ENCODE measurements around a stretch of chr13.

- RRBS, result no CpG with 5 or more reads among the region's 5 CpGs
Observed at GRCh38 chr13:40946174-40947052, 72.7 kb downstream of the ELF1 start.

DNA sequence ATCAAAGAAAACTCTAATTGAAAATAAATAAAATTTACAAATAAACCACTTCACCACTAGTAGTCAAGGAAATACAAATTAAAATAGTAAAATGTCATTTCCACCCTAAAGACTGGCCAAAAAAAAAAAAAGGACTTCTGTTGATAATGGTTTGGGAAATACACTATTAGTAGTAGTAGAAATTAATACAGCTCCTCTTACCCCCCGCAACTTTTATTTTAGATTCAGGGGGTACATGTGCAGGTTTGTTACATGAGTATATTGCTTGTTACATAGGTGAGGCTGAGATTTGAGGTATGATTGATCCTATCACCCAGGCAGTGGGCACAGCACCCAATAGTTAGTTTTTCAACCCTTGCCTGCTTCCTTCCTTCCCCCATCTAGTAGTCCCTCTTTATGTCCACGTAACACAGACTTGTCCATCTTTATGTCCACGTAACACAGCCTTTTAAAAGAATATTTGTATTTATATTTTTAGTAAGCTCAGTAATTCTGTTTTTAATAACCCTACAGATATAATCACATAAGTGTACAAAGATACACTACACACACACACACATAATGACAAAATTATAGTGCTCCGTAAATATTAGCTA is 40.3 kb downstream of the ELF1 start:
- RRBS, result no CpG with 5 or more reads among the region's 4 CpGs

GRCh38 chr13:41018196-41018668 is 884 bp downstream of the ELF1 start:
- RRBS, result no CpG with 5 or more reads among the region's 1 CpG

GRCh38 chr13:41050300-41050483 is 11.1 kb upstream of the WBP4 start:
- RRBS, result no CpG with 5 or more reads among the region's 1 CpG

GRCh38 chr13:41366870-41367877 is 56.1 kb downstream of the NAA16 start:
- RRBS, result no CpG with 5 or more reads among the region's 6 CpGs

GRCh38 chr13:41457696-41458041 is 319 bp downstream of the RGCC start:
- RRBS, result 8% methylated on average over 22 of the region's 37 CpGs

- RRBS, result no CpG with 5 or more reads among the region's 9 CpGs
Observed at GRCh38 chr13:41470208-41471614, 13.4 kb downstream of the RGCC start.

- RRBS, result no CpG with 5 or more reads among the region's 20 CpGs
Observed at GRCh38 chr13:41547063-41548012, 90.0 kb downstream of the RGCC start.

DNA sequence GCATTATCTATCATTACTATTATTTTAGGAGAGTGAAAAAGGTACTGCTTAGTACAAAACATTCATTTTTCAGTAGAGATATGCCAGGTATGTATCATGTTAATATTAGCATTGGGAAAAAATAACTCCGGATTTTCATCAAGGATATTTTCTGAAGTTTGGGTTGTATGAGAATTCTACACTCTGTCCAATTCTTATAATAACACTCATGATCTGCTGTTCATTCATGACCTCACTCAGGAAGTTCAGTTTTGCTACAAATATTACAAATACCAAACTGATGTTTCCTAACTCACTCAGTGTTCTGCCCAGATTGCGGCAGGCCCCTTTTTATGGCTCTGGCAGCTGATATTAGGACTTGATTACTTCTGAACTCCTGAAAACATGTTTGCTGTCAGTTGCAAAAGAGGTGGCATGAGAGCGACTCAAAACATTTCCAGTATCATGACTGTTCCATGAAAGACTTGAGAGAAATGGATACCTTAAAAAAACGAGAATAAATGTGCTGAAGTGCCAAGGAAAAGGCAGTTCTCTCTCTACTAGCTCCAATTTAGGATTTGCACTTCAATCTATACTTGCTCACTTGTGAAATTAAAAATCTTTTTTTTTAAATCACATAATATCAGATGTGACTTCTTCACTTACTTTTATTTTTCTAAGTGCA is 188.0 kb downstream of the RGCC start:
- RRBS, result no CpG with 5 or more reads among the region's 4 CpGs

GRCh38 chr13:41720712-41721905 is 239.8 kb downstream of the VWA8 start:
- RRBS, result no CpG with 5 or more reads among the region's 8 CpGs

- RRBS, result no CpG with 5 or more reads among the region's 3 CpGs
Observed at GRCh38 chr13:41876725-41877213, 84.1 kb downstream of the VWA8 start.

GRCh38 chr13:42047276-42048283 is 868 bp upstream of the DGKH start:
- RRBS, result no CpG with 5 or more reads among the region's 50 CpGs

- RRBS, result no CpG with 5 or more reads among the region's 8 CpGs
Observed at GRCh38 chr13:42219025-42220069, 52.6 kb upstream of the AKAP11 start.

GRCh38 chr13:42325179-42325650 is 53.3 kb downstream of the AKAP11 start:
- RRBS, result no CpG with 5 or more reads among the region's 1 CpG

GRCh38 chr13:43307637-43308369 is 284.4 kb downstream of the DNAJC15 start:
- RRBS, result no CpG with 5 or more reads among the region's 11 CpGs

- RRBS, result no CpG with 5 or more reads among the region's 8 CpGs
Observed at GRCh38 chr13:43805489-43805947, 18.7 kb upstream of the ENOX1 start.

DNA sequence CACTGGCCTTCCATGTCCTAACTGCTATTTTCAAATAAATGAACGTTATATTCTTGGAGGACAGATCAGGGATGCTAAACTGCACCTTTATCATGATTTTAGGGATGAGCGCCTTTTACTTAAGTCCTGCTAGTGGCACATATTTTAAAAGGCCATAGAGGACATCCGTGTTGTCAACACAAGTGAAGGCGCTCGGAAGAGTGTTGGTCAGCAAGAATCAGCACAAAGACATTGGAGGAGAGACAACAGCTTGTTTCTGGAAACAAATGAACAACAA is 943 bp downstream of the CCDC122 start:
- RRBS, result no CpG with 5 or more reads among the region's 5 CpGs

DNA sequence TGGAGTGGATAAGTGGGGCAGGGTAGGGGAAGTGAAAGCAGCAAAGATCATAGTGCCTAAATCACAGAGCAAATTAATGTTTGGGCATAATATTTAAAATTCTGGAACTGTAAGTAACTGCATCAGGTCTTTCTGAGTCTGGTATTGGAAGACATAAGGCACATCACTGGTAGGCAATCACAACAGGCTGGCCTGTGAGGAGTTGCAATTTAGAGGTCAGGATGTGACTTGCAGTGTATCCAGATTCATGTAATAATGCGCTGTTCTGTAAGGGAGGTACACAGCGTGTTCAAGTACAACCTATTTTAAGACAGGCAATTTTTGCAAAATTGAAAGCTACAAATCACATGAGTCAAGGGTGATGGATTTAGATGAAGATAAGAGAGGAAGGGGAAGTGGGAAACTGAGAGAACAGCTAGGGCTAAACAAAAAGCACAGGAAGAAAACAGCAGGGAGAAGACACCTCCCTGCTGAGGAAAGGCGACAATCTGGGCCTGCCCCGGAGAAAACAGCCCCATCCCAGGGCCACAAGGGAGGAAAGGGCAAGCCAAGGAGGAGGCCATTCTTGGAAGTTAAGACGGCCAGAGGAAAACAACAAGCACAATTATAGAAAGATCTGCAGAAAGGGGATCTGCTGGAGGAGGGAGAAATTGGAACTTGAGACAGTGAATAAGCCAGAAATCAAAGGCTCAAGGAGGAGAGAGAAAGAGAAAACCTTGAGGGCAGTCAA is 138.2 kb downstream of the LACC1 start:
- RRBS, result no CpG with 5 or more reads among the region's 5 CpGs

DNA sequence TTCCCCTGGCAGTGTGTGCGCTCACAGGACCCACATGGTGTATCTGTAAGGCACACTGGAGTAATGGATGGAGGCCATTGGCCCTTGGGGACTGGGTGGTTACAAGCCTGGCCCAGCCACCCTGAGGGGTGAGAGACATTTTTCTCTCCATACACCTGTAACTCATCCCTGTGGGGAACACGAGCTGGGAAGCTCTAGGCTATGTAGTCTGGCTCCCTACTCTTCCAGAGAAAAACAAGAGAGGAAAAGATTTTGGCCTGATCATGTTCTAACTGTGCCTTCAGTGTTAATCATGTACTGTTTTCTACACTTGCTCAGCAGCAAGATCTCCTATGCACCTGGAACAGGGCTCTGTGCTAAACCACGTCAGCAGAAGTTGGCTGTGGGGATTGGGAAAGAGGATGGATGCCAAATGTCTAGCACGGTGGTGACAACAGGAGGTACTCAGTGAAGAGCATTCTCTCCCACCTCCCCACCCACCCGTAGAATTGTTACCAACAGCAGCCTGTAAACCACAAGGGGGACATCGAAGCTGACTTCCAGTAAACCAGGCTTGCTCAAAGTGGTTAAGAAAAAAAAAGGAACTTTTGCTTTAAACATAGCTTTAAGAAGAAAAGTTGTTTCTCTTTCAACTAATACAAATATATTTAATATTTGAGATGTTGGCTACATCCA is 44.2 kb downstream of the SMIM2 start:
- RRBS, result no CpG with 5 or more reads among the region's 6 CpGs